ENCODE data around the gene NOS2.

DNA sequence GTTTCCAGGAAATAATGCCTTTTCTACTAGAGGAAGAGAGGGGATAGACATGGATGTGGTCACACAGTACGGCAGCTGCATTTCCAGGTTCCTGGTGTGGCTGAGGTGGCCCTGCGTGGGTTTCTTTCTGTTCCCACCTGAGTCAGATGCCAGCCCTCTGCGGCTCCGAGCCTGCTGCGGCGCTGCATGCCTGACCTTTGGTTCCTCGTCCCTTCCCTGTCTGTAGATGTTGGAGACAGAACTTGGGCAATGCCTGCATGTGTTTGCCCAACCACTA, 71.9 kb upstream of the LGALS9 start:
- RRBS = no CpG with 5 or more reads among the region's 7 CpGs

DNA sequence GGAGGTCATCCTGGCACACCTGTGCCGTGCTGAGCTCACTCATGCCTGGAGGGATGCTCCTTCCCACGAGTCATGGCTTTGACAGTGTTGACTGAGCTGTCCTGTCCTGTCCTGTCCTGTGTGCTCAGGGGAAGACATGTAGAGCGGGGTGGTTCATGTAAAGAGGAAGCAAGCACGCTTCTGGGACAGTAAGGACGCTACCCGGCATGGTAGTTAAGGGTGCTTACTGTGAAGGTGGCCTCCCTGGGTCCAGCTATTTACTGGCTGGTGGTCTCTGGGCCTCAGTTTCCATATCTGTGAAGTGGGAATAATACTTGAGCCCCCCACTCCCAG, 423 bp downstream of the LGALS9 start:
- RRBS = no CpG with 5 or more reads among the region's 6 CpGs

DNA sequence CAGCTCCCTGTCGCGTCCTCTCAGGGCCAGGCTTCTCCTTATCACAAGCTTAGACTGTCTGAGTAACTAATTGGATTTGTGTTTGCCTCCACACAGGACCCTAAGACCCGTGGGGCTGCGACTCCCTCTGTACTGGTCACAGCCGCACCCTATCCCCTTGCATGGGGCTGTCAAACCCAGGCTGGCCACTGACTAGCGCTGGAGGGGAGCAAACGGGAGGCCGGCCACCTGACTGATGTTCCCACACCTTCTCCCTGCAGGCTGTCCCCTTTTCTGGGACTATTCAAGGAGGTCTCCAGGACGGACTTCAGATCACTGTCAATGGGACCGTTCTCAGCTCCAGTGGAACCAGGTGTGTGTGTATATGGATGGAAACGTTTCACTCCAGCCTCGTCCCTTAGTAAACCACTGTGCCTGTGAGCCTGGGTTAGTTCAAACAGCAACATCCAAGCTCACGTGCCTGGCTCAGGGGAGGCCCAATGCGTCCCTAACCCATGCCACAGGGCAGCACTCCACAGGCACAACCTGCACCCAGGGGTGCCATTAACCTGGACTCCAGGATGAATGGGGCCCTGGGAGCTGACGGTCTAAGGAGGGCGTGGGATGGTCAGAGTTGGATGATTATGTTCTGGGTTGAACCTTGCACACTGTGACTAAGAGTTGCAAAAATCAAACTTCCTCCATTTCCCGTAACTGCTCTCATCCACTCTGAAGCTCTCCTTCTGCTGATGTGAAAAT, 7.2 kb downstream of the LGALS9 start:
- RRBS = no CpG with 5 or more reads among the region's 17 CpGs

DNA sequence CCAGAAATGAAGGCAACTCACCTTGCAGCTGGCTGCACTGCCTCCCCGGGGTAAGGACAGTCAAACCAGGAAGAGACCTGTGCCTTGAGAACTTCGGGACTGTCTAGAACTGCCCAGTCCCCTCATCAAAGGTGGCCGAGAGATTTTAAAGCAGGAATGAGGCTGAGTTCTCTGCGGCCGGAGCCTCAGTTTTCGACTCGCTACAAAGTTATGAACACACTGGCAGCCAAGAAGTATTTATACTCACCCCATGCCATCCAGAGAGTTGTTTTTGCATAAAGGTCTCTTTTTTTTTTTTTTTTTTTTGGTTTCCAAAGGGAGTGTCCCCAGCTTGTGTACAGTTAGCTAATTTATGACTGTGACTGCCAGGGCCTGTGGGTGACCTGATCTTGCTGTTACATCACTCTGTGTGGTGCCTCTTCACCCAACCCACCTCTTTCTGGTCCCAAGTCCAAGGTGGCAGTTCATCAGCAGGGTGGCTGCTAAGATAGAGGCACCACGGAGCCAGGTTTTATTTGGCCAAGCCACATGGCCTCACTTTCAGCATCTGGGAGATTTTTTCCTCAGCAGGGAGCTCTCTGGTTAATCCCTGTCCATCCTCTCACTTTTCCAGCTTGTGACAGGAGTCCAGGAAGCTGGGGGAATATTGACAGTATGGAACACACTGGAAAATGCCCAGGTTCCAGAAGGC, at the start of gene NOS2:
Gene NOS2, minus strand, starts transcription at position 212 of the 691 bp plus-strand sequence.
- RRBS = no CpG with 5 or more reads among the region's 8 CpGs

DNA sequence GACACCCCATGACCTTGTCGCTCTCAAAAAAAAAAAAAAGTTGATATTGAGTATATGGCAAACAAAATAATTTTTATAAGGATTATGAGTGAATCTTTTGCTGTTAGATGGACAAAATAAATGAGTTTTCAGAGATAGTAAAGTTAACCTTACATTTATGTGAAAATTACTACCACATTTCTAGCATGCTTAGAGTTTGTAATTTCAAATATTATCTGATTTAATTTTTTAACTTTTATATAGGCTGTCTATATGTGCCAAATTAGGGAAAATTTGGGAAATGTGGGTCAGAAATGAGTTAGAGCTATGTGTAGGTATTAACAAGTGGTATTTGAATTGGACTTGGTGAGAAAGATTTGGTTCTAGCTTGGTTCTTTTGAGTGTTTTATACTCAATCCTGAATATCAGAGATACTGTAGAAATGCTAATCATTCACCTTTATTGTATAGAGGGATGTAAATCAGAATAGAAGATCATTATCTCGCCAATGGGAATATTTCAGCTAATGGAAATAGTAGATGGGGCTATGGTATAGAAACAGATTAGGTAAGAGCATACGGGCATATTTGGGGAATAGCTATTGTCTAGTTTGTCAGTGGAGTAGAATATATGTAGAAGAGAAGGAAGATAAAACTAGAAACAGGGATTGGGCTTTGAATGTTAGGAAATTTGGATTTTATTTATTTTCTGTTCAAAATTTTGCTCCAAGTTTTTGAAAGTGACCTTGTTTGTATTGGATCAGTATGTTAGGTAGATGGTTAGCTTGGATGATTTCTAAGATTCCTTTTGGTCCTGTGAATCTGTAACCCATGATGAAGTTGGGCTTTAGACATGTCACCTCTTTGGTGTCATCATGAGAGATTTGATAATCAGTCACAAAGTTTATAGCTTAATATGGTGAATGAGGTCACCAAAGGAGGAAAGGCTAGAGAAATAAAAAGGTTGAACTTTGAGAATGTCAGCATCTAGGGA, 44.8 kb downstream of the NLK start:
- RRBS = no CpG with 5 or more reads among the region's 3 CpGs

DNA sequence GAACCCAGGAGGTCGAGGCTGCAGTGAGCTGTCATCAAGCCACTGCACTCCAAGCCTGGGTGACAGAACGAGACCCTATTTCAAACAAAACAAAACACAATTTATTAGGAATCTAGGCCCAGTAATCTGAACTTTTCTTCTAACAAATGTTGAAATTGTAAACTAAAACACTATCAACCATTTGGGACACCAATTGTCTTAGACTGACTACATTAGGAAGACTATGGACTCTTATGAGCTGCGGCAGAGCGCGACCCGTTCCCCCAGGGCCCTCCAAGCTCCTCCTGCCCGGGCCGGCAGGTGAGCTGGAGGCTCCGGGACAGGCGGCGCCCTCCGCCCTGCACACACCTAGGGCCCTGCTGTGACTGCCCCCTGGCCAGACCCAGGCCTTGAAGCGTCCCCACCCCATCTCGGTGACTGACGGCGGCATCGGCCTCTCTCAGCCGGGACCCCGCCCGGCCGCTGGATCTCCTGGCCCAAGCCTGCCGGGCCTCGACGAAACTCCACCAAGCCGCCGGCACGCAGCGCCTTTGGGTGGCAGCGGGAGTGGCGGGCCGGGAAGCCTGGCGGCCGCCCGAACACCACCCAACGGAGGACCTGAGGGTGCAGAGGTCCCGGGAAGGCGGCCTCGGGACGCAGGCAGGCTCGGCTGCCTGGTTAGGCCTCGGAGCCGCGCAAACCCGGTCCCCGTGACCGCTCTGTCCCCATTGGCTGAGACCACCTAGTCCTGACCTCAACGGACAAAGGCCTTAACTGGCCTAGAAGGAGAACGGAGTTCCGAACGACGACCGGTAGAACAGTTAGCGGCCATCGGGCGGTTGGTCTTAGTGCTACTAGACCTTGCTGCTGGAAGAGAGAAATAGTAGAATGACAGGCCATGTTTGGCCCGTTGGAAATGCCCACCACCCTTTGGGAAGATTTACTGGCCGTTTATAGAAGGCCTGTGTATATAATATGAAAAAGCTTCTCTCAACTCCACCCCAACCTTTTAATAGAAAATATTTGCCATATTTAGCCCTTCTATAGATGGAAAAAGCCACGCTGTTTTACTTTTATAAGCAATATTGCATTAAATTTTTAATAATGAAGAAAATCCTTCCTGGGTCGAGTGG, 12.0 kb upstream of the TMEM97 start:
- RRBS = 52% methylated on average over 17 of the region's 59 CpGs

DNA sequence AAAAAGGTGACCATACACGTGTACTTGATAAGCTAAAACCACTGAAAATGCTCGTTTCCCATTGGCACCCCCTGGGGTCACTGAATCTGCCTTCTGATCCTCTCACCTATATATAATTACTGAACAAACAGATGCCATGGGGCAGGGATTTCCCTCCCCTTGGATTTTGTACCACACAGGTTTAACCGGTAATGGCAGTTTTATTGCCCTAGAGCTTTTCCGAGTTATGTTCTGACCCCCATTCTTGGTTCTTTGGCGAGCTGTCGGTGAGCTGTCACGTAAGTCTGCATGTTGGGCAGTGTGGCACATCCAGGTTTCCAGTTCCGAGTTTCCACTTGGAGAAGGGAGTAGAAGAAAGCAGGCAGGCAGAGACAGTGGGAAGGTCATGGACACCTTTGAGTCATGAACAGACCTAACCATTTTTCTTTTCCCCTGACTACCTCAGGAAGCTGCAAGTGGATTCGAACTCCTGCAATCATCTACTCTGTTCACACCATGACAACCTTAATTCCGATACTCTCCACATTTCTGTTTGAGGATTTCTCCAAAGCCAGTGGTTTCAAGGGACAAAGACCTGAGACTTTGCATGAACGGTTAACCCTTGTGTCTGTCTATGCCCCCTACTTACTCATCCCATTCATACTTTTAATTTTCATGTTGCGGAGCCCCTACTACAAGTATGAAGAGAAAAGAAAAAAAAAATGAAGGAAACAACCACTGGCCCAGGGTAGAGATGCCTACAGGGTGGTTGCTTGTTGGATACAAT, 7.3 kb downstream of the TMEM97 start:
- RRBS = no CpG with 5 or more reads among the region's 12 CpGs

DNA sequence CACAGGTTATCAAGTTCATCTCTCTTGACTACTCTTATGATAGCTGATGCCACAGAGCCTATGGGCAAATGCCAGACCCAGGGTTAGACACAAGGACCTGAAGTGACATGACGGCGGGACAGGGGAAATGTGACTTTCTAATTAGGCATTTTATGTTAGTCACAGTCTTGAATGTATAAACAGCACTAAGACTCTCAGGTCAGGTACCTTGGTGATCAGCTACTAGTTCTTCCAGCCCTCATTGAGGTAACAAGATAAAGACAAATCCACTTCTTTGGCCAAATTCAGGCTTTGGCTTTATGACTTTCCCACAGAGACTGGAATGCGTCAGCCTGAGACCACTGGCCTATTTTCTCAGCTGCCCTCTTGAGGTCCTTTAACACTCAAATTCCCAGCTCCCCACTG, 10.5 kb downstream of the TNFAIP1 start:
- RRBS = no CpG with 5 or more reads among the region's 3 CpGs

DNA sequence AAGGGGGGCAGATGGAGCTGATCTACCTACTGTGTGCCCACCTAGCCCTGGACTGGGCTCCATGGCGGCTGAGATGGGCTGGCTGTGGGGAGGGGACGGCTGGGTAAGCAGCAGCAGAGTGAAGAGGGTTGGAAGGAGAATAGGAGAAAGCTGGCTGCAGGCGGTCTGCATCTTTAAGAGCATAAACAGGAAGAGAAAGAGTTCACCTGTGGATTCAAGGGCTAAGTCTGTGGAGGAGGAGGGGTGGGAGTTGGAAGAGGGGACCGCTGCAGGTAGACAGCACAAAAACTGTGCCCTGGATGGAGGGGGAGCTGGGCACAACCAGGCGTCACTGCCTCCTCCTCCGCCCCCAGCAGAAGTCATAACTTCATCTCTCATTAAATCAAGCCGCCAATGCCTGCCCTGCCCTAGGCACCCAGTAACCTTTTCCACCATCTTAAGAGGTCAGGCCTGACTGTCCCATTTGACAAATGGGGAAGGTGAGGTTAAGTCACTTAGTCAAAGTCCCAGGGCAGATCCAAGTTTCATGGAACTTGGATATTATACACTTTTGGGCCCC, 726 bp downstream of the SLC13A2 start:
- RRBS = no CpG with 5 or more reads among the region's 7 CpGs

DNA sequence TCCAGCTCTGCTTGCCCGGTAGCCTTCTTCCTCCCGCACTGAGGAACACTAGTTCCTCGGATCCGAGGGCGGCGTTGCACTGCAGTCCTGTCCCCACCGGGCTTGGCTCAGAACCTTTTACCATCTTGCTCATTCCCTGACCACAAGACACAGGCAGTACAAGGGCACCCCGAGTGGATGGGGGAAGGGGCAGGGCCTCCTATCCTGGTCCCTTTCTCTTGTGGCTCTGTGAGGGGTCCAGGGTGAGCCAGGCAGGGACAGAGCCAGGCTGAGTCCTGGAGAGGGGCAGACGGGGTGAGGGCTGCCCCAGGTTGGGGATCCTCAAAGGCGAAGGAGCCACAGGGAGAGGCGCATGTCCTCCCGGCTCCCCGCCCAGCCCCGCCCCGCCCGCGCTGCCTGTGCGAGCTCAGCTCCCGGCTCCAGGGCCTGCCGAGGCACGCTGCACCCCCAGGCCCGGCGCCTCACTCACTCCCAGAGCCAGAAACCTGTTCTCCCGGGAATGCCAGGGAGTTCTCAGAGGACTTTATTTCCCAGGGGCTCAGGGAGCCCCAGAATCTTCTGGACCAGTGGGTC, 1.6 kb downstream of the FOXN1 start:
- RRBS = 23% methylated on average over 18 of the region's 24 CpGs

GRCh38 chr17:28614634-28615494, 879 bp upstream of the RSKR start:
- RRBS = no CpG with 5 or more reads among the region's 12 CpGs

DNA sequence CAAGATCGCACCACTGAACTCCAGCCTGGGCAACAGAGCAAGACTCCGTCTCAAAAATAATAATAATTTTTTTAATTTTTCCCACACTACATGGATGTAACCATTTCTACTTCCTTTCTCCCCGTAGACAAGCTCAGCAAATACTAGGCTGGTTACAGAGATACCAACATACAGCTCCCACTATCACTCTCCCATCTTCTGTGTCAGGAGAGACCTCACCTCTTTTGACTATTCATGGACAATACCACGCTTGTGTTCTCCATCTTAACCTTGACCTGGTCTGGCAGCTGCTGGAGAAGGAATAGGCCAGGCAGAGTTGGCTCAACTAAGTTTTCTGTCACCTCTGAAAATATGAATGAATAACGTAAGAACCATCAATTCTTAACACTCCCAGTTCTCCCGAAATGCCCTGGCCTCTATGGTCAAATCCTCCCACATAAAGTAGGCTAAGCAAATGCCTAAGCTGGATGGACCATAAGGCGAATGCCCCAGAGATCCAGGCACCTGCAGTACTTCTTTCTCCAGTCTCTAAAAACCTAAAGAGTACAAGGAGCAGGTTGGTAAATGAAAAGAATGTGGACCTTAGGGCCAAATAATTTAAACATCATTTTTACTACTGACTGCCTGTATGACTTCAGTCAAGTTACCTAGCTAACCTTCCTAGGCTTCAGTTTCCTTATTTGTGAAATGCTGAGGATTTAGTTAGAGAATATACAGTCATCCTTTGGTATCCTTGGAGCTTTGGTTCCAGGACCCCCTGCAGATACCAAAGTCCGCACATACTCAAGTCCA, 4.4 kb downstream of the BLTP2 start:
- RRBS = no CpG with 5 or more reads among the region's 8 CpGs

- RRBS = no CpG with 5 or more reads among the region's 7 CpGs
These were observed 3.0 kb downstream of the BLTP2 start for GRCh38 chr17:28641801-28642501.

DNA sequence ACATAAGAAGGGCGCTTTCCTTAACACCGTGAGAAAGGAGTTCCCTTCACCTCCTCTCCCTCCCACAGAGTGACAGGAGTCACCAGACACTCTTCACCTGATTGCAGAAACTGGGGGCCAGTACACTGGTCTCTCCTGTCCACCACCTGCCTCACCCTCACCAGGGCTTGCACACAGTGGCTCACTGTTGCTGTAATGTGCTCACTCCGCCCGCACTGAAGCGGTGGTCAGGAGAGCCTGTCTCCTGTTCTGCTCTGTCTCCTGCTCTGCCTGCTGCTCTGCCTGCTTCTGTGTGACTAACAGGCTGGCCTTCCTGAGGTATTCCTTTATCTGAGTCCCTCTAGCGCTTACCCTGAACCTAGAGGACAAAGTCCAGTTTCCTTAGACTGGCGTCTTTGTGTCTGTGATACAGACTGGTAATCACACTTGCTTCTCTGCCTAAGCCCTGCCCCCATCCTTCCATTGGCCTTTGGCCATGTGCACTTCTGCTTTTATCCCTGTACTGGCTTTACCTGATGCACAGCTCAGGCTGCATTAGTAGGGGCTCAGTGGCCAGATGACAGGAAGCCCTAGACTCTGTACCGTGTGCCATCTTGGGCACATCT, 13.4 kb downstream of the PROCA1 start:
- RRBS = no CpG with 5 or more reads among the region's 8 CpGs

DNA sequence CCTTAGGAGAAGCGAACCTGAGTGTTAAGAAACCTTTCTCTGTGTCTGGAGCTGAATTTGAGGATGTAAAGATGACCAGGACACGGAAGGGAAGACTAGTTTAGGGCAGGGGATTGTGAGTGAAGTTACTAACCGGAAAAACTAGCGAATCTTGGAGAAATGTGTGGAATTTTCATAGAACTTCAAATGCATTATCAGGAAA, 964 bp upstream of the RAB34 start:
- RRBS = no CpG with 5 or more reads among the region's 4 CpGs

DNA sequence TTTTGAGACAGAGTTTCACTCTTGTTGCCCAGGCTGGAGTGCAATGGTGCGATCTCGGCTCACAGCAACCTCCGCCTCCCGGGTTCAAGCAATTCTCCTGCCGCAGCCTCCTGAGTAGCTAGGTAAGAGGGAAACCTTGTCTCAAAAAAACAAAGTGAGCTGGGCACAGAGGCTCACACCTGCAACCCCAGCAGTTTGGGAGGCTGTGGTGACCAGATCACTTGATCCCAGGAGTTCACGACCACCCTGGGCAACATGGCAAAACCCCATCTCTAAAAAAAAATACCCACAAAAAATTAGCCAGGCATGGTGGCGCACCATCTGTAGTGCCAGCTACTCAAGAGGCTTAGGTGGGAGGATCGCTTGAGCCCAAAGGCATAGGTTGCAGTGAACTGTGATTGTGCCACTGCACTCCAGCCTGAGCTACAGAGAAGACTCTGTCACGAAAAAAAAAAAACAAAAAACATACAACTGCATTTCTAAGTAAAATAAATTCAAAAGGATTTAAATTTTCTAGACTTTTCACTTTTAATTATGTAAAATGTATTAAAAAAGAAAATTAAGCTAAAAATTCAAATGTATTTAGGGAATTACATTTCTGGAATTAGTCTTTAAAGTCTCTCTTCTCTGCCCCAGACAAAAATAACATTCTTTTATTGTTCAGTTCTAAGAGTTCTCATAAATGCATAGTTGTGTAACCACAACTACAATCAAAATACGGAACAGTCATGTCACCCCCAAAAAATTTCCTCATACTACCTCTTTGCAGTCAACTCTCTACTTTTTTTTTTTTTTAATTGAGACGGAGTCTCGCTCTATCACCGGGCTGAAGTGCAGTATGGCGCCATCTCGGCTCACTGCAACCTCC, 14.2 kb downstream of the FAM222B start:
- RRBS = 97% methylated on average over 3 of the region's 15 CpGs

DNA sequence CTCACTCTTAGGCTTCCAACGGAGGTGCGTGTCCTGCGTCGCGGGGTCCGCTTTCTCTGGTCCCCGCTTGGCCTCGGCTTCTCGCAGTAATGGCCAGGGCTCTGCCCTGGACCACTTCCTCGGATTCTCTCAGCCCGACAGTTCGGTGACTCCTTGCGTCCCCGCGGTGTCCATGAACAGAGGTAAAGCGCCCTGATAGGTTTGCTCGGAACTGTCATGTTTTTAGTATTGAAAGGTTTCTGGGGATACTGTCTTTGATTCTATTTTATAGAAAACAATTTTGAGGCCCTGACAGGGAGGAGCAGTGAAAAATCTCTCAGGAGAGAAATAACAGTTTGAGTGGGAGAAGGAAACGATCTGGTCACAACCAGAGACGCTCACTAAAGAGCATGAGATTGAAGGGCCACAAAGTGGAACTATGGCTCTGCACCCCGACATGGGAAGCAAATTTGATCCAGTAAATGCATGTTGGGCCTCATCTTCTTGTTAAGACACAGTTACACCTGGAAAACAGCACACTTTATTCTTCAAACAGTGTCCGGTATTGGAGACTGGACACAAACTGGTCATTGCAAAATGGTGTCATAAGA, 415 bp downstream of the ERAL1 start:
- RRBS = no CpG with 5 or more reads among the region's 21 CpGs

- RRBS = no CpG with 5 or more reads among the region's 4 CpGs
These were observed 23.2 kb upstream of the DHRS13 start for GRCh38 chr17:28925892-28926649.

GRCh38 chr17:29048389-29048994, 5.6 kb downstream of the PIPOX start:
- RRBS = no CpG with 5 or more reads among the region's 8 CpGs